Pulmonary artery (tissue), 1 donor: ENCODE results near the genes DPPA2 and BTLA.

DNA sequence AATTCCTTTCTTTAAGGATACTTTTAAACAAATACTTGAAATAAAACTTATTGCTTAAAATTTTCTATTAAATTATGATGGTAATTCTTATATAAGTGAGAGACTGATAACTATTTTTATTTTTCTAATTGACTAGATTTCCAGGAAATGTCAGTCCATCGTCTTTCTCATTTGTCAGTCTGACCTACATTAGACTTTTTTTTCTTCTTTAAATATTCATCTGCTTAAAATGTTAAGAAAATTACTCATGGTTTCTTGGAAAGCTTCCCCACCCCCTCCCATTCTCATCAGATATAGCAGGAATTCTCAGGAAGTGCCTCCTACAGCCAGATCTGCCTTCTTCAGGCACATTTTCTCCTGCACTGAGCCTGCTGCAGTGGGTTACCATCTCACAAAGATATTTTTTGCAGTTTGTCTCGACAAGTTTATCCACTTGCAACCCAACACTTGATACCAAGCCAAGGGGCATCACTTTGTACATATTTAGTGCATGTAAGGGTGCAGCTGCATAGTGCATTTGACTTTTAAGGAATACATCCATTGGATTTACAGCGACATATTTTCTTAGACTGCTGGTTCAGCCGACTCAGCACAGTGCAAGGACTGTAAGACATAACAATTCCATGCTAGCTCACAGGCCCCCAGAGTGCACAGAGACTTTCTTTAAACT lies 262.0 kb upstream of the CBLB start:
- PRO-cap: no peak

DNA sequence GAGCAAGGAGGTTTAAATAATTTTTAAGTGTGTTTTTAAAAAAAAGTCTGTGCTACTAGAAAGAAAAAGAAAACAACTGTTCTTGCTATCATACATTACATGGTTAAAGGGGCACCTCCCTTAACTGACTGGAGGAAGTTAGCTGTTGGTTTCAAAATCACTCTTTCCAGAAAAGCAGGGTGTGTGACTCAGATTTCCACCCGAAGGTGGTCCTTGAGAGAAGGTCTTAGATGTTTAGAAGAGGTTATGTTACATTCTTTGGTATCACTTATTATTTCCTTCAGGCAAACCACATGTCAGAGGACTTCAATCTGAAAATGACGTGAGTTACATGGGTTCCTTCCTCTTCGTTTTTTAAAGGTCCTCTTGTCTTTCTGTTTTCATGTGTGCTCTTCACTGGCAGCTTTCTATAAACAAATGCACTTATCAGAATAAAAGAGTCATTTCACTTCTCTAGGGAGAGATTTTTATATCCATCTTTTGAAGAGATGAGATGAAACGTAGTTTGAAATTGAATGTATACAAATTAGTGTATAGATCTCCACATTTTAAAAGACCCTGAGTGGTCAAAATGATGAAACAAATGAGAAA lies 308.0 kb upstream of the CBLB start:
- PRO-cap: no peak

DNA sequence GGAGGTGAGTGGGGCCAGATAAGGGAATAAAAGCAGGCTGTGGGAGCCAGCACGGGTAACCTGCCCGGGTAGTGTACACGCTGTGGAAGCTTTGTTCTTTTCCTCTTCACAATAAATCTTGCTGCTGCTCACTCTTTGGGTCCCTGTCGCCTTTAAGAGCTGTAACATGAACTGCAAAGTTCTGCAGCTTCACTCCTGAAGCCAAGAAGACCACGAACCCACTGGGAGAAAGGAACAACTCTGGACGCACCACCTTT lies 732.9 kb upstream of the CCDC54 start:
- PRO-cap: no peak

DNA sequence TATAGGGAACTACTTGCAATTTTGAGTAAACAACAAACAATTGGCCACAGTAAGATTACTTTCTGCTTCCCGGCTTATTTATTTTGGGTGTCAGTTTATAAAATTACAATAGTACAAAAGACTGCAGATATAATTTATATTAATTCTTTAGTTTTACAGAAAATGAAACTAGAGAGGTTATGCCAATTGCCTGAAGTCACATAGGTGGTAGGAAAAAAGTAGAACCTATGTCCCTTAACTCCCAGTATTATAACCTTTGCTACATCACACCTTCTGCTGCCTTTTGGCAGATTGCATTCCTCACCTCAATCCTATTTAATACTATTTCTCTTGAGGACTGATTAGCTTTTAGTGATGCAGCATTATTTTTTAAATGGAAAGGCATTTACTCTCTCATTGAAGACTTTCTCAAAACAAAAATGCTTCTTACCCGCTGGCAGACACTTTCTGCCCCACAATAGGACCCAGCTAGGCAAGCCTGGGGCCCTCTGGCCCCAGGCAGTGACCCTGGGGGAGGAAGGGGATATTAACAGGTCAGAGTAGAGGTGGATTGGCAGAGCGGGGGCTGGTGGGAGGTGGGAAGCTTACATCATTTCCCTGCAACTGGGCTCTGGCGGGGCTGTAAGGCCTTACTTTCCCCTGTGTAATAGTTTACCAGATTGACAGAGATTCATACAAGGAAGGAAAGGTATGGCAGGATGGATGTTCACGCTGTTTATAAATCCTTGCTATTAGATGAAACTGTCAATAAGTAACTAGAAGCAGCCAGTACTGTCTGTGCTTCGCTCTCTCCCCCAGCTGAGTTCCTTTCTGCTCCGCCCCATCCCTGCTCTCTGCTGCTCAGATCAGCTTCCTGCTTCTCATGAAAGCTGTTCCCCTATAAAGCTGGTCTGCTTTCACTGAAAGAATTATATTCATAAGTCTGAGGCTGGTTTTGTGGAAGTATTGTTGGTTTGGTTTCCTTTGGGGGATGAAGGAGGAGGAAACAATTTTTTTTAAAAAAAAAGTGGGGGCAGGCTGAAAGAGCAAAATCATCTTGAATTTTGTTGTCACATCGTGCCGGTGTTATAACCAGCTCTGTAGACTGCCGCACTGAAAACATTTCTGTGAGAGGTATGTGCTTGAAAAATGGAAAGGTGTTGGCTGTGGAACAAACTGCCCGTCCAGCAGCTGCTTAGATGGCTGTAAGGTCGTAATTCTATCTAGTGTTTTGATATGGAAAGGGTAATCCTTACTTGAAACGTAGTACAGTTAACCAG lies 76.1 kb downstream of the BBX start:
- PRO-cap: bidirectional peak, plus-strand start at position 829 of the sequence, minus-strand start at position 835 of the sequence

GRCh38 chr3:107614556-107615147 lies 91.9 kb downstream of the BBX start:
- PRO-cap: no peak

- PRO-cap: no peak
Observed at GRCh38 chr3:107956770-107957739, 133.8 kb downstream of the CD47 start.

GRCh38 chr3:108046378-108046844 lies 44.4 kb downstream of the CD47 start:
- PRO-cap: no peak

DNA sequence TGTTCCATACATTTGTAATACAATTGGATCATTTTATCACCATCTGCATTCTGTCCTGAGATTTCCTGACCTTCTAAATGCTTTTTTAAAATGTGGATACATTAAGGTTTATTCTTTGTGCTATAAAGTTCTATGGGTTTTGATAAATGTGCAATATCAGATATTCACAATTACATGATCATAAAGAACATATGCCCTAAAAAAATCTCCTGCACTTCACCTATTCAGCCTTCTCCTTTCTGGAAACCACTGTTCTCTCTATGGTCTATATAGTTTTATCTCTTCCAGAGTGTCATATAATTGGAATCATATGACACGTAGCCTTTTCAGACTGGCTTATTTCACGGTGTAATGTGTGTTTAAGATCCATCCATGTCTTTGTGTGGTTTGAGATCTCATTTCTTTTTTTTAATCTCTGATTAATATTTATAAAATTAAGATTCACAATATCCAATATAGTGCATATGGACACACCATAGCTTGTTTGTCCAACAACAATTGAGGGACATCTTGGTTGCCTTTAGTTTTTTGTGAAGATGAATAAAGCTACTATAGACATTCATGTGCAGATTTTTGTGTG lies 31.7 kb upstream of the IFT57 start:
- PRO-cap: no peak

GRCh38 chr3:108602441-108603429 lies 13.2 kb downstream of the DZIP3 start:
- PRO-cap: no peak

- PRO-cap: no peak
Observed at GRCh38 chr3:109316092-109316978, at the start of gene DPPA2. TSS of gene DPPA2 (minus strand) at chr3:109316517.

GRCh38 chr3:110311393-110311742 lies 760.2 kb upstream of the NECTIN3 start:
- PRO-cap: no peak

DNA sequence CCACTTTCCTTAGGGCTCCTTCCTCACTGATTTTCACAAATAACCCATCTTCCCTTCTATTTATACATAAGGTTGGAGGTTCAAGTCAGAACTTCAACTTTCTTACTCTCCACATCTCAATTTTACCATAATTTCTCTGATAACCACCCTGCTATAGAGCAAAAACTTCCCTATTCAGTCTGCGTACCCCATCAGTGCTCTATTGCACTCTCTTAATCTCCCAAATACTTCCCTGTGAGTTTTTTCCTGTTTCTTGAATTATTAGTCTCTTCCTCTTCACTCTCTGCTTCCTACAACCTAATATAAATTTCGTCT lies 21.6 kb upstream of the CD96 start:
- PRO-cap: no peak

GRCh38 chr3:111590329-111590528 lies 4.9 kb downstream of the ZBED2 start:
- PRO-cap: no peak

GRCh38 chr3:111762539-111763116 lies 88.2 kb downstream of the PLCXD2 start:
- PRO-cap: no peak

DNA sequence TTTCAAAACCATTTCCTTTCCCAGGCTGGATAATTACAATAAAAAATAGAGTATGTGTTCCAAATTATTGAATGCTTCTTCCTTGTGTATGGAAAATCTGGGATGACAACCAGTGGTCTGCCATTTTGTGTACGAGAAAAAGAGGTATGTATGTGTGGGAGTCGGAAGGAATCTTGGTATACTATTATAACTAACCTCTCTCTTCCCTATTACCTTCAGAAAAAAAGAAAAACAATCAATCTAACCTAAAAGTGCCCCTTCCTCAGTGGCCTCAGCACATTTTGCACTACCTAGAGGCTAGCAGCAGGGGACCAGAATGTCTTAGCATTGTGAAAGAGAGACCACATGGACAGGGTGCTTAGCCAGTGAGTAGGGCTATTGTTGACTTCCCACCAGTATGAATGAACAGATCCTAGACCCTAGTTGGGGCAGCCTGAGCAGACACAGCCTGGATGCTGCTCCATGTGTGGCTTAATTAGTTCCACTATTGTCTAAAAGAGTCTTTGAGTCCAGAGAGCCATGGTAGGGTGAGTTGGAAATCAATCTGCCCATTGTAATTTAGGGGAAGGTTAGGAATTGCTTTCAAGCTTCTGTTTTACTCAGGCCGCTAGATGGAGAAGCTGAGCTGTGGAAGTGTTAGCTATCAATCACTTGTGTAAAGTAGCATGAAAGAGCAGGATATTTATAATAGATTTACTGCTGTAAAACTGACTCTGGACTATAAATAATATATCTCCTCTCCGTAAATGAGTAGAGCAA lies 3.8 kb upstream of the GCSAM start:
- PRO-cap: no peak

- PRO-cap: no peak
Observed at GRCh38 chr3:112303339-112303802, 9.4 kb upstream of the SLC9C1 start.

DNA sequence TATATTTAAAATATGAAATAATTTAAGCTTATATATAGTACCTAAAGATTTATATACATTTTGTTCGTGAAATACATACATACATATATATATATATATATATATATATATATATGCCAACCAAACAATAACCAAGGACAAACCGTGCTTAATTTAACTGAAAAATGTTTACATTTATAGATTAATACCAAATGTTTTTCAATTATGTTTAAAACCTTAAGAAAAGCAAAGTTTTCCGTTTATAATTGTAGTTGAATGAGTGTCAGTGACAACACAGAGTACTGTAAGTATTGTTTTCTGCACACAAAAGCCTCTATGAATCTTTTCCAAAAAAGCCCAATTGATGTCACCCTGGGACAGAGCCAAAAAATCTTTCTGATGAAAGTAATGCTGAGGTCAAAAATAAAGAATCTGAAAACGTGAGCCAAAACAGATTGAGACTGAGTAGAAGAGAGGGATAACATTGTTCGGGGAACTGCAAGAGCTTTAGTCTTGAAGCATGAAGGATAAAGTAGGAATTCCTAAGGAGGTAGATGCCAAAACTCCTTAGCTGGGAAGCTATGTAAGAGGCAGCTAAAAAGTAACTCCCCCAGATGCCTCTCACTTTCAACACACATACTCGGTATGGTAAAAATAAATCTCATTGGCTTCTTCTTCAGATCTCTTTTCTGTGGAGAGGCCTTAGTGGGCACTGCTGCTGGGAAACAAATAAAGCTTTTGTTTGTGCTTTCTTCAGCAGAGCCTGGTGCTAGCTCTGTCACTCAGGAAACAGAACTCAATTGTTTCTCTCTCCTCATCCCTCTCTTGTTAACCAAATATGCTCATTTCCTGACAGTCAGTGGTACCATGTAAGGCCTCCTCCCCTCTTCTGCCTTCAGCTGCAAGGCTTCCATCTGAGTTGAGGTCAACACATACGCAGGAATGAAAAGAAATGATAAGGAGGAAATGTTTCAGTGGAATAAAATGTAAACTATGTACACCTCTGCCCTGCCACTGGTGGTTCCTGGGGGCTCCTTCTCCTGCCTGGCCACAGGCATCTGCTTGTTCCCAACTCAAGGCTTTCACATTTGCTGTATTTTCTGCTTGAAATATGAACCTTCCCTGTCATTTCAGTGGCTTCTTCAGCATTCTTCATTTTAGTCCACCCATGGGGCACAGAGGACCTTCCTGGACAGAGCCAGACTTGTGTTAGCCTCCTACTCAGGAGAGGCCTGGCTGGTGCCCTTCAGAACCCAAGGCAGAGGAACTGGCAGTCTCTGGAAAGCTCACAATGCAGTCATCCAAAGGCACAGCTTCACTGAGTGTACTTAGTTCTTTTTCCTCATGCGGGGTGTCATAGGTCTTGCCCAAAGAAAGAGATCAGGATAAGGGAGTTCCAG lies 58.1 kb downstream of the CD200 start:
- PRO-cap: no peak

DNA sequence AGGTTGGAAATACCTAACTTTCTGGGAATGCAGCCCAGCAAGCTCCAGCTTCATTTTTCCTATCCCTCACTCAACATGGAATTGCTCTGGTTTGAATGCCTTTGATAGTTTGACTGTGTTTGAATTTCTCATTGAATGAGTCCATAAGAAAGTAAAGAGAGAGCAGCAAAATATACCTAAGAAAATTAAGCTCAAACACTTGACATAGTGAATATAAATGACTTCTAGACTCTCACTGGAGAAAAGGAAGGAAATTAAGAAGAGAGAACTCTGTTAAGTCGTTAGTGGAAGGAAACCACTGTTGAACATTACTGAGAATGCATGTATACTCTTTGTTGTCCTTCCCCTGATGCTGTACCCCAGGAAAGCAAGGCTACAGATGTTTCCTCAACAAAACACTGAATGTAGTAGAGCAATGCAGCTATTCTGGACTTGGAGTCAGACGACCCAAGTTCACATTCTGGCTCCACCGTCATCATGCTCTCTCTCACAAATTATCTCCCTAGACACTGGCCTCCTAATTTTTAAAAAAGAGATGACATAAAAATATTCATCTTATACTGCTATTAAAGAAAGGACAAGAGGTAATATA lies 62.4 kb downstream of the CD200 start:
- PRO-cap: no peak

DNA sequence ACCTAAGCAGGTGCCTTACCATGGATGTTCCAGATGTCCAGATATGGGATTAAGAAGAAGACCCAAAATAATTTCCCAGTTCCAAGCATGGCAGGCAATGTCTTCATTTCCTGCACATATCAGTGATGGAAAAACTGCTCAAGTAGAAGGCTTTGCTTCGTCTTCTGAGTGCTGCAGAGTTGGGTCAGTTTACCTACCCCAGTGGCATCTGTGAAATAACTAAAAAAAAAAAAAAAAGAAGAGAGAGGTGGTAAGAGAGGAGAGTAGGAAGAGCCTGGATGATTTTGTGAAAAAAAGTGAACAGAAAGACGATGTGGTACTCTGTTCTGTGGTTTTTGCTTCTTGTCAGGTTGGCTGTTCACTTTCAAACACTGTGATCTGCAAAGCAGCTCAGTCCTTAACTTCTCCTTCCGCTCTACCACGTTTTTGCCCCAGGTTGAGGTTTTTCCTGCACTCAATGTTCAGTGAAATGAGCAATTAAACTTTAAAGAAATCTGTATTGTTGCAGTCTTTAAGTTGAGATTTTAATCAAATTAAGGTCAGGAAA lies at the start of gene BTLA:
Gene BTLA, minus strand, starts transcription at position 221 of the 547 bp plus-strand sequence.
- PRO-cap: no peak

GRCh38 chr3:112774779-112775292 lies 71.8 kb downstream of the CD200R1L start:
- PRO-cap: no peak